Measurements from ENCODE around the genes FZR1 and ATCAY.

DNA sequence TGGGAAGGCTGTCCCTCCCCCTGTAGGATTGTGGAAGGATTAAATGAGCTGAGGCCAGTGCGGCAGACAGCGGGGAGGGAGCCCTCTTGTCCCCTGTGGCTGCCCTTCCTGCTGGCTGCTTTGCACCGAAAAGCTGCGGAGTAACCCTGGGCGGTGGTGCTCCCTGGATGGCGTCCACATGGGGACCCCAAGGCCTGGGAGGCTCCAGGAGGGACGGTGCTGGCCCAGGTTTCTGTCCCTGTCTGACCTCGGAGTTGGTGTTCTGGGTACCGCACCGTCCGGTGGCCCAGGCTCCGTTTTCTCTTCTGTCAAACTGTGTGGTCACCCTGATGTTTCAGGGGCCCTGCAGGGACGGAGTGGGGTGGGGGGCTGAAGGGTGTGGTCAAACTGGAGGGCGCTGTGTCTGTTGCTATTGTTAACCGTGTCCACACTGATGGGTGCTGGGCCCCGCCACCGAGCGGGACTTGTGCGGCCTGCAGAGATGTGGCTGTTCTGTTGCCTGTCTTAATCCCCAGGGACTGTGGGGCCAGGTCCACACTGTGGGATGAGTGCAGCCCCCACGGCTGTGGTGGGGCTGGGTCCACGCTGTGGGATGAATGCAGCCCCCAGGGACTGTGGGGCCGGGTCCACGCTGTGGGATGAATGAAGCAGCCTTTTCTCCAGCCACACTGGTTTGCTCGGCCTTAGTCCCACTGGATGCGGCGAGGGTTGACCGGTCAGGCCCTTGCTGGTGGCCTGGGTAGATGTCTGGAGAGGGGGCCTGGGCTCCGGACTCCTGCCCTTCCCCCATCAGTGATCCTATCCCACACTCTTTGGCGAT is 6.8 kb downstream of the GNA11 start:
- PRO-cap = no peak

DNA sequence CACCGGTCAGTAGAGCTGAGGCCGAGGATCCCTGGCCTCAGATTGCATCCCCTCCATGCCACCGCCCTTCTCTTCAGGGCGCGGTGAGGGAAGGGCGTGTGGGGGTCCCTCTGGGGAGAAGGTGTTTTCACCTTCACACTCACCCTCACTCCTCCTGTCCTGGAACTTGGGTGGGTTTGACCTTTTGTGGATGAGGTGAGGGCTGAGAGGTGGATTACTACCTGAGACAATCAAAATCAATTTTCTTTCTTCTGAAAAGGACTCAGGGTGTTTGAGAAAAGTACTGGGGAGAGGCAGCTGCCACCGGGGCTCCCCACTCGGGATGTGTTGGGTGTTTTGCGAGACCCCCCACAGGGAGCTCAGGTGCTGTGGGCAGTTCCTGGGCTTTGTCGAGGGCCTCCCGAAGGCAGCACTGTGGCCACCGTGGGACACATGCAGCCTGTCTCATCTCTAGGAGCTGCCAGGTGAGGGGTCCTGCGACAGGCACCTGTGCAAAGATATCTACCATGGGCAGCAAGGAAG is 13.7 kb downstream of the GNA11 start:
- PRO-cap = no peak

- PRO-cap = no peak
Measured at GRCh38 chr19:3123052-3123771, 12.6 kb upstream of the GNA15 start.

GRCh38 chr19:3153648-3154111 is 17.8 kb downstream of the GNA15 start:
- PRO-cap = no peak

GRCh38 chr19:3361499-3362034 is 4.8 kb upstream of the NFIC start:
- PRO-cap = no peak

- PRO-cap = unidirectional peak, plus-strand start at chr19:3365506
Measured at GRCh38 chr19:3365062-3365842, 1.1 kb upstream of the NFIC start.

- PRO-cap = bidirectional peak, plus-strand start at chr19:3369657, minus-strand start at chr19:3369397
Measured at GRCh38 chr19:3369088-3370113, 3.0 kb downstream of the NFIC start.

DNA sequence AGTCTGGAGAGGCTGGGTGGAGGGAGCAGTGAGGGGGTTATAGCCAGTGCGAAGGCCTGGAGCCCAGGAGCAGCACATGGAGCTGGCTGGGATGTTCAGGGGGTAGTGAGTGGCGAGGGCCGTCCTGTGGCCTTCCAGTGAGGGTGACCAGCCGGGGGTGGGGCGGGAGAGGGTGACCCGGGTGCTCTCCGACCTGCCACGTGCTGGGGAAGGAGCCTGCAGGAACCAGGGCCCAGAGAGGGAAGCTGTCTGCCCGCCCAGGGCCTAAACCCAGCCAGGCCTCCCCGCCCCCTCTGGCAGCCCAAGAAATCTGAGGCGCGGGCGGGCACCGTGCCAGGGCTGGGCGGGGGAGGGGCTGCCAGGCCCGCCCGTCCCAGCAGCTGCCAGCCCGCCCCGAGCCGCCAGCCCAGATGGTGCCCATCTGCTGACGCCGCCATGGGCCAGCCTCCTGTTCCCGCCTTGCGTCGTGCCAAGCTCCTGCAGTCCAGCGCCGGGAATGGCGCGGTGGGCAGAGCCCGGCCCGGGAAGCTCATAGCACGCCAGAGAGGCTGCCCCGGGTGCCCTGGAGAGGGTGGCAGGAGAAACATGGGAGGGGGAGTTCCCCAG is 21.4 kb downstream of the NFIC start:
- PRO-cap = bidirectional peak, plus-strand start at position 480 of the sequence, minus-strand start at position 278 of the sequence

DNA sequence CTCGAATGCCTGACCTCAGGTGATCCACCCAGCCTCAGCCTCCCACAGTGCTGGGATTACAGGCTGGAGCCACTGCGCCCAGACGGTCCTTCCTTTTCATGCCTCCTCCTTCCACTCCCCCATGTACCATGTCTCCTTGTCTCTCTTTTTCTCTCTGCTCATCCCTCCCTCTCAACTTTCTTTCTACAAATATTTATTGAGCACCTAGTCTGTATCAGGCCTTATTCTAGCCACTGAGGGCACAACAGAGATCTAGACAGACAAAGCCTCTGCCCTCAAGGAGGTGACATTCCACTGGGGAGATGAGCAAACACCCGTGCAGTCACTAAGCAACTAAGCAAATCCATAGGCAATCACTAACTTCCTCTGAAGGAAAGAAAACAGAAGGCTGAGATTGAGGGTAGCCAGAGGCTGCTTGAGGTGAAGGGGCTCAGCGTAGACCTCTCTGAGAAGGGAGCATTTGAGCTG is 35.9 kb downstream of the NFIC start:
- PRO-cap = no peak

- PRO-cap = bidirectional peak, plus-strand start at chr19:3404765, minus-strand start at chr19:3404605
Measured at GRCh38 chr19:3404508-3405469, 38.4 kb downstream of the NFIC start.

DNA sequence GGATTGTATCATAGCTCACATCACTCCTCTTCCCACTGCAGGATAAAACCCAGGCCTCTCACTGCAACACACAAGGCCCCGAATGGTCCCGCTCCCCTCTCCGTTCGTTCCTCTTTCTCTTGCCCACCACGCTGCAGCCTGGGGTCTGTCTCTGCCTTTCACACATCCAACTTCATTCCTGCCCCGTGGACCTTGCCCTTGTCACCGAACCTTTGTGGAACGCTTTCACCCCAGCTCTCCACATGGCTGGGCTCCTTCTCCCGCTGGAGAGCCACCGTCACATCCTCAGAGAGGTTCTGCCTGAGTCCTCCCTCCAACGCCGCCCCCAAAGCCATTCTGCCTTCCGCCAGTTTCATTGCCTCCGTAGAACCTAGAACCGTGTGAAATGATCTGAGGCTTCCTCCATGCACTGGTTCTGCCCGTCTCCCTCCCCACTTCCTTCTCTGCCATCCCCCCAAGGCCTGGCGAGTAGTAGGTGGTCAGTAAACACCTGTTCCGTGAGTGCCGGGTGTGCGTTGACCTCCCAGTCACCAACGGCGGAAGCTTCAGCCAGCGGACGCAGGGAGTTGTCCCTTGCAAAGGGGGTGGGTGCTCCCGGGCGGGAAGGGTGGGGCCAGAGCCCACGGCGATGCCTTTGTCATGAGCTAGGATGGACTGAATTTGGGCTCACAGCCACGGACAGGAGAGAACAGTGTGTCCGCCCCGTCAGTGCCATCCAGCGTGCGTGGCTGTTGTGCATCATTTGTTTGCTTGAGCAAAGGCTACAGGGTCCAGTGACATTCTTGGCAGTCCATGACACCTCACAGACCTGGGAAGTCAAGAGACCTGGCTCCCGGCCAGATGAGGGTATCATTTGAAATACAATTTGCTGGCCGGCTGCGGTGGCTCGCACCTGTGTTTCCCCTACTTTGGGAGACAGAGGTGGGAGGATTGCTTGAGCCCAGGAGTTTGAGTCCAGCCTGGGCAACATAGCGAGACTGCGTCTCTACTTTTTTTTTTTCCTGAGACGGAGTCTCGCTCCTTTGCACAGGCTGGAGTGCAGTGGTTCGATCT is 43.0 kb downstream of the NFIC start:
- PRO-cap = bidirectional peak, plus-strand start at position 669 of the sequence, minus-strand start at position 547 of the sequence

DNA sequence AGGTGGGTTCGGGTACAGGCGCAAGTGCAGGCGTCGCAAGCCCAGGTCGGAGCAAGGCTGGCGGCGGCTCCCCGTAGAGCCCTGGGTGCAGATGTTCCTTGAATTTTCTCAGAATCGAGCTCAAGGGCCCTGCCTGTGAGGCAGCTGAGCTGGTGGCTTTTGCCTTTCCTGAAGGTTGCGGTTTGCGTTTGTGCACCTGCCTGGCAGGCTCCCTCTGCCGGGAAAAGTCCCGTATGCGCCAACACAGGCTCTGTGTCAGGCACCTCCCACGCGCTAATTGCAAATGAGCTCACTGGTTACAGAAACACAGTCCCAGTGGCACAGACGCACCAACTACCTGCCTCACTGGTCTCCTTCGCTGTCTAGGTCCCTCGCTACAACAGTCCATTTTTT is 5.9 kb downstream of the DOHH start:
- PRO-cap = no peak

DNA sequence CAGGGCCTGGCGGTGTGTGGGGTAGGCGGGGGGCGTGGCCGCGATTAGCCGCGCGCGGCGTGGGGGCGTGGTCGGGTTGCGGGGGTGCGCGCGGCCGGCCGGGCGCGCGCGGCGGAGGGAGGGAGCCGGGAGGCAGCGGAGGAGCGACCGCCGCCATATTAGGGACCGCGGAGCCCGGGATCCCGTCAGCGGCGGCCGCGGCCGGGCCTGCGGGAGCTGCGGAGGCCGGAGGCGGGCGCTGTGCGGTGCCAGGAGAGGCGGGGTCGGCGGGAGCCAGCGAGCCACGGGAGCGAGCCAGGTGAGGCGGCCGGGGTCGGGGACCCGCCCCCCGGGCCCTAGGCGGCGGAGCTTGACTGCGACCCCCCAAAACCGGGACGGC is at the start of gene FZR1:
FZR1 (plus strand) TSS at position 135 of the 379 bp plus-strand sequence.
- PRO-cap = bidirectional peak, plus-strand start at position 105 of the sequence, minus-strand start outside the sequence

DNA sequence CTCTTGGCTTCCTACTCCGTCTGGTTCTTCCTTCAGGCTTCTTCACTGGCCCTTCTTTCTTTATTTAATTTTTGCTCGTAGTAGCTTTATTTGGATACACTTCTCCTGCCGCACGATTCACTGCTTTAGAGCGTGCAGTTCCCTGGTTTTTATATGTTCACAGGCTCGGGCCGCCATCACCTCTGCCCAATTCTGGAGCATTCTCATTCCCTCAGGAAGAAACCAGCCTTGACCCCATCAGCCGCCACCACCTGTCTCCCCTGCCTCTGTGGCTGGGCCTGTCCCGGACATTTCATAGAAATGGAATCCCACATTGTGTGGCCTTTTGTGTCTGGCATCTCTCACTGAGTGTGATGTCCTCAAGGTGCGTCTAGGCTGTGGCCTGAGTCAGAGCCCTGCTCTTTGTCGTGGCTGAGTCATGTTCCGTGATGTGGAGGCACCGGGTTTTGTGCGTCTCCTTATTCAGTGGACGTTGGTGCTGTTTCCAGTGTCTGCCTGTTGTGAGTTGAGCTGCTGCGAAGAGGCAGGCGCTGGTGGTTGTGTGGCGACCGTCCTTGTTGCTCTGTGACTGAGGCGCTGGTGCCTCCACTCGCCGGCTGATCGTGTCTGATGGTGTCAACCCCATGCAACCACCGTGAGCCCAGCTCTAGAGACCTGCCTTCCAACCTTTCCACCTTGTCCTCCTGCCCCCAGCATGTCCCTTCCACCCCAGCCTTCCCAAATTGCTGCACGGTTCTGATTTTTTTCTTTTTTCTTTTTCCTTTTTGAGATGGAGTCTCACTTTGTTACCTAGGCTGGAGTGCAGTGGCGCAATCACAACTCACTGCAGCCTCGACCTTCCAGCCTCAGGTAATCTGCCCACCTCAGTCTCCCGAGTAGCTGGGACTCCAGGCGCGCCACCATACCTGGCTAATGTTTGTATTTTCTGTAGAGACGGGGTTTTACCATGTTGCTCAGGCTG is 3.6 kb downstream of the FZR1 start:
- PRO-cap = no peak

DNA sequence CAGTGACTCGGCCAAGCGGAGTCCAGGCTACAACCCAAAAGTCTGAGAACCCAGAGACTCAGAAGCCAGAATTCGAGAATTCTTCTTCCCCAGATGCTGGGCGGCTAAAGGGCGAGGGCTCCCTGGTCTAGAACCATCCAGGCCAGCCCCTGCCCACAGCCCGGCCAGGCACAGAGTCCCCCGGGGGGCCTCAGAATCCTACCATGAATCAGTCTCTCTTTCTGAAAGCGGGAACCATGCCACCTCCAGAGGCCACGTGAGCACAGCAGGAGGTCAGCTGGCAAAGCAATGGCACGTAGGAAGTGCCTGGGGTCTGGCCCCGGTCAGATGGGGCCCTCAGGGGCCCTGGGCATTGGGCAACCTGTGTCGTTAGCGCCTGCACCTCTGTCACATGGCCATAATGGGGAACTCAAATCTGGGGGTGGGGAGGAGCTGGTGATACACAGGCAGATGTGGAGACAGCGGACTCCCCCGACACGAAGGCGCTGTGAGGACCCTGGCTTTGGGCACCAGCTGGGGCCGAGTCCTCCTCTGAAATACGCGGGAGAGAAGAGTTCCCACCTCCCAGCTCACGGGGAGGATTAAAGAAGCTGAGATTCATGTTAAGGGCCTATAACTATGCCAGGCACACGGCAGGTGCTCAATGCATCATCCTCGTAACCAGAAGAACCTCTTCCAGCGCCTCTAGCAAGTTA is 8.7 kb downstream of the MFSD12 start:
- PRO-cap = no peak

DNA sequence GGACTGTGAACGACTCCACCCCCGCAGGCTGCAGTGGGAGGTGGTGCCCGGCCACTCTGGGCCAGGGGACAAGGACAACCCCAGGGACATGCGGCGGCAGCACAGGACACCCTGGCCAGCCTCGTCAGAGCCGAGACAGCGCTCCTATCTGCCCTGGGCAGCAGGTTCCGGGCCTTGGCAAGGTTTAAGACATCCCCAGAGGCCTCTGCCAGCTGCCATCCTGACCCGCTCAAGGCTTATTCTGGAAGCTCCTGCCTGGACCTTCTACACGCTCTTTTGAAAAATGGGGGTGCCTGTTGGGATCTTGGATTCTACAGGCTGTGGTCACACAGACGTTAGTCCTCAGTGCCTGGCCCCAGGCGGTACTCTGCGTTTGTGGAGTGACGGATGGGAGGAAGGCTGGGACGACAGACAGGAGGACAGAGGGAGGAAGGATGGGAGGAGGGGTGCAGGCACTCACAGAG is 19.9 kb upstream of the CACTIN start:
- PRO-cap = no peak

DNA sequence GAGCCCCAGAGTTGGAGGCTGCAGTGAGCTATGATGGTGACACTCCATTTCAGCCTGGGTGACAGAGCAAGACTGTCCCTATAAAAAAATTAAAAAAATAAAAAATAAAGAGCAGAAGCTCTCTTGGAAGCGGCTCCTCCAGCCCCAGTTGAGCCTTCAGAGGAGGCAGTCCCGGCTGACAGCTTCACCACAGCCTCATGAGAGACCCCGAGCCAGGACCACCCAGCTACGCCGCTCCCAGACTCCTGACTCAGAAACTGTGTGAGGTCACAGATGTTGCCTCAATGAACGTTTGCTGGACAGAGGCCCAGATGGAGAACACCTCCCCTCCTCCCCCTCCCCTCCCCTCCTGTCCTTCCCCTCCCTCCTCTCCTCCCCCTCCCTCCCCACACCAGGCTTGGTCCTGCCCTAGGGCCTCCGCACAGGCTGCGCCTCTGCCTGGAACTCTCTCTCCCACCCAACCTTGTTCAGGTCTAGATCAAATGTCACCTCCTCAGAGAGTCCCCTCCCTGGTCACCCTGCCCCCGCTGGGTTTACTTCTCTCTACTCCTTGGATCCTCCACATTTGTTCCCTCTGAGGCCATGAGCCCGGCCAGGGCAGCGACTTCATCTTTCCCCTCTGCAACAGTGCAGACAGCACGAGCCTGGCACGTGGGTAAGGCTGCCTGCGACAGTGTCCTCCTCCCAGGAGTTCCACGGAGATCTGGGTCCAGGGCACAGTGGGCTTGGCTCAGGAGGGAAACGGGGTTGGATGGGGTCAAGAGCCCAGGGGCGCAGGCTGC is 17.5 kb downstream of the PIP5K1C start:
- PRO-cap = no peak

GRCh38 chr19:3683390-3683926 is 16.8 kb downstream of the PIP5K1C start:
- PRO-cap = no peak

DNA sequence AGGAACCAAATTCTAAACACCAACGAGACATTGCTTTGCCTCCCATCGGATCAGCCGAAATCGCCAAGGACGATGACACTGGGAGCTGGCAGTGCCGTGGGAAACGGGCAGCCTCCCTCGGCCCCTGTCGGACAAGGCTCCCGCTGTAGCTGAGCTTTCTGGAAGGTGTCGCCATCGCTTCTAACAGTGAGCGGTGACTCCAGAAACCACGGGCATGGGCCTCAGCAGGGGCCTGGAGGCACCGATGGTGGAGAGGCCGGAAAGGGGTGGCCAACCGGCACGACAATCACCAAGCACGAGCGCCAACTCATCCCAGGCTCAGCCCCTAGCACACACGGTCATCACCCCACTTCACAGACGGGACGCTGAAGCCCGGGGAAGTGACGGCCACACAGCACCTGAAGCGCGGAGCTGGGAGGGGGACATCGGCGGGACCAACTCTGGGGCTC is 2.3 kb downstream of the PIP5K1C start:
- PRO-cap = no peak

GRCh38 chr19:3880329-3881372 is at the start of gene ATCAY:
Gene ATCAY (plus strand): TSS chr19:3880685.
- PRO-cap = no peak

Data from left cardiac atrium (tissue), 1 donor.